ENCODE measurements around the genes HINT3, RNF146 and ECHDC1.

DNA sequence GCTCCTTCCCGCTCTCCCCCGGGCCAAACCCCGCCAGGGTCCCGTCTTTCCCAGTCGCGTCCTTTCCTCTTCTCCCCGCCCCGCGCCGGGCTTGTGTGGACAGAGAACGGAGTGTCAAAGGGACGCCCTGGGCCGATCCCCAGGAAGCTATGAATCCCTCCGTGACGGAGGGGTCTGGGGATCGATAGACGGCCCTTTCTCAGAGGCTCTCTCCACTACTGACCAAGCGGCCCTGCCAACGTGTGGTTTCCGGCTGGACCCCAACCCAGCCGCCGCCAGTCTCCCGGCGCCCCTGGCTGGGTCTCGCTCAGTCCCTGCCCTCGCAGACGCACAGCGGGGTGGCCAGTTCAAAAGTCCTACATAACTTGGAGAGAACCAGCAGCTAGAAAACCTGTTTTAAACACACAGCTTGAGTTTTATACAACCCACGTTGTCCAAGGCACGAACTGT, 1.2 kb upstream of the HEY2 start:
- RRBS, result 2% methylated on average over 9 of the region's 30 CpGs

DNA sequence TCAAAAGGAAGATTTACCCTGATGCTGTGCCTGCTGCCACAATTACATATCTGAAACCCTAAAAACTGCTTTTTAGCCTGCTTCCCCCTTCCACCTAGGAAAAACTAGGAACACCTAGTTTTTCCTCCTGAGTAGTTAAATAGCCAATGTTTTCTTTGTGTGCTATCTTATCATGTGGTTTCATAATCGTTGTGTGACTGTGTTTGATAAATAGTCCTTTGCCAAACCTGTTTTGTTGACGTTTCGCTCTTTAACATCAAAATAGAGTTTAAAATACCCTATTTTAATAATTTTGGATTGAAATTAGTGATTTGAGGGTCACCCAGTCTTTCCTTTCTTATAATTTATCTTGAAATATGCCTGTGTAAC, 28.2 kb downstream of the NCOA7 start:
- RRBS, result no CpG with 5 or more reads among the region's 3 CpGs

GRCh38 chr6:125835125-125835713, 44.5 kb downstream of the NCOA7 start:
- RRBS, result no CpG with 5 or more reads among the region's 2 CpGs

GRCh38 chr6:125946151-125946859, 10.3 kb upstream of the HINT3 start:
- RRBS, result no CpG with 5 or more reads among the region's 6 CpGs

GRCh38 chr6:125956446-125957548, at the start of gene HINT3:
TSS of gene HINT3 (plus strand) at chr6:125956770.
- RRBS, result 3% methylated on average over 20 of the region's 85 CpGs

- RRBS, result no CpG with 5 or more reads among the region's 4 CpGs
Observed at GRCh38 chr6:125994993-125995720, 8.8 kb downstream of the TRMT11 start.

- RRBS, result 4% methylated on average over 33 of the region's 49 CpGs
Observed at GRCh38 chr6:127266143-127267005, at the start of gene RNF146. TSS of gene RNF146 (plus strand) at chr6:127266864.

- RRBS, result 2% methylated on average over 19 of the region's 71 CpGs
Observed at GRCh38 chr6:127342941-127343724, at the start of gene ECHDC1. TSS of gene ECHDC1 (minus strand) at chr6:127343609.

DNA sequence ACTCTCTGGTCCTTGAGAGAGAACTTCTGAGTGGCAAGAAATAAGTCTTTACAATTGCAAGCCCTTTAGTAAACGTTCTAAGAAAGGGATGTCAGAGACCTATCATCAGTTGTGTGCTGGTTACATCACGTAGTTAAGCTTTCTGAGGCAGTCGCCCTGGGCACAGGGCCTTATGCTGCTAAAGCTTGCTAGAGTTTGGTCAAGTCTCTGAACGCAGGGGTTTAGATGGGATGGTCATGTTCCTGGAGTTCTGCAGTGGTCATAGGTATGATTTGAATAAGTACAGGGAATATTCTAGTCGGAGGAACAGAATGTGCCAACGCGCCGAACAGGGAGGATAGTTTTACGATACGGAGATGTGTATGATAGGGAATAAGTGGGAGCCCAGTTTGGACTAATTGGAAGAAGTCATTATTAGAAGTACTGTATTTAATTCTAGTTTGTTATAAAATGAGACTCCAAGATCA, 1.0 kb upstream of the ECHDC1 start:
- RRBS, result no CpG with 5 or more reads among the region's 10 CpGs

DNA sequence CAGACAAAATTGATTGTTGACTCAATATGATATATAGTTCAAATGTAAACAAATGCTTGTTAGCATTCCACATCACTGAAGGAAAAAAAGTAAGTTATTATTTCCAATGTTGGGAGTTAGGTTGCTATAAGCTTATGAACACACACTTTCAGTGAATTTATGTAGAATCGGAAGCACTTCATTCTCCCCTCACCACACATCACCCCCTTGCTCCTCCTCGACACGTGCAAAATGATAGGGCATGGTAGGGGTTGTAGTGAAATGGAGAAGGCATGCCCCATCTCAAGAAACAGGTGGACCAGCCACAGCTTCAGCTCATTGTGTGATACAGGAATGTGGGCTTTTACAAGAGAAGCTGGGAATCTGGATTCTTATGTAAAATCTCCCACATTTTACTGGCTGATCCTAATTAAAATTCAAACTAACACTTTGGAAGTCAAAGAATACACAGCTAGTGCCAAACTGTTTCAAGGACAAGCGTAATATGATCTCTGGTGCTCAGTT, 24.1 kb upstream of the KIAA0408 start:
- RRBS, result no CpG with 5 or more reads among the region's 4 CpGs

- RRBS, result 3% methylated on average over 15 of the region's 26 CpGs
Observed at GRCh38 chr6:127516323-127516815, 57.2 kb upstream of the KIAA0408 start.

- RRBS, result 2% methylated on average over 9 of the region's 56 CpGs
Observed at GRCh38 chr6:127518544-127519756, 58.0 kb upstream of the C6orf58 start.

DNA sequence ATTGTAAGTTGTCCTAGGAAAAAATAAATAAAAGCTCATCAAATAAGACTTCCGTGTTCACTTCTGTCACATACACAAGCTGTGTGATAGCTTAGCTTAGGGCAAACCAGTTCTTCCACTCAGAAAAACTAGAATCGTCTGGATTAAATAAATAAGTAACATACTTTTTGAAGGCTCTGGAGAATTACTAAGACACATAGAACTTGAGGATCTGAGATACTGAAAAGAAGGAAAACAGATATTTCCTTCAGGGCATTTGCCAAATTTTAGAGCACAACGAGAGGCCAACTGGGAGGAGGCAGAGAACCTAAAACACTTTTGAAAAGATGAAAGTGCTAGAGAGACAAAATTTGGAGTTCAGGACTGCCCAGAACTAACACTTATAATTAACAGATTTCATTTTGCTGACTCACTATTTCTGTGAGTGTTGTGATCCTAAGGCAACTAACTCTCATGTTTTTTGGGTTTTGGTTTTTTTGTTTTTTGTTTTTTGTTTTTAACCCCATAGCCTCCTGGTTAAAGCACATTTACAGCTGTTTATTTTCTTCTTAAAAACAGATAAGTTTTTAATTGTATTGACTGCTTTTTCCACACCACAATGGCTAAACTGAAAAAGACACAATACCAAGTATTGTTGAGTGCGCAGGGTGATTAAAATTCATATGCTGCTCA, 38.7 kb upstream of the THEMIS start:
- RRBS, result no CpG with 5 or more reads among the region's 4 CpGs

GRCh38 chr6:128124428-128124994, 223.7 kb upstream of the THEMIS start:
- RRBS, result no CpG with 5 or more reads among the region's 1 CpG

- RRBS, result no CpG with 5 or more reads among the region's 3 CpGs
Observed at GRCh38 chr6:128240041-128240546, 280.3 kb downstream of the PTPRK start.

DNA sequence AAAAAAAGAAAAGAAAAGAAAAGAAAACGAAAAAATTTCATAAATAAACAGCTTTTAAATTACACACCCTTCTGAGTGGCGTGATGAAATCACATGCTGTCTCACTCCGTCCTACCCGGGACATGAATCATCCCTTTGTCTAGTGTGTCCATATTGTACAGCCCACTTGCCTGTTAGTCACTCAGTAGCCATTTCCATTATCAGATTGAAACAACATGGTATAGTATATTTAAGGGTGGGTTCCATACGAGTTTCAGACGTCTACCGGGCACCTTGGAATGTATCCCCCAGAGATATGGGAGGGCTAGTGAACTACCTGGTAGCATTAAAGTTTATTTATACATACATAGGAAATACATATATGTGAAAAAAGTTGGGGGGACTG, 11.5 kb downstream of the PTPRK start:
- RRBS, result 0% methylated on average over 1 of the region's 7 CpGs

- RRBS, result no CpG with 5 or more reads among the region's 1 CpG
Observed at GRCh38 chr6:128975759-128976634, 93.1 kb downstream of the LAMA2 start.

- RRBS, result no CpG with 5 or more reads among the region's 35 CpGs
Observed at GRCh38 chr6:129172328-129173341, 289.7 kb downstream of the LAMA2 start.

- RRBS, result no CpG with 5 or more reads among the region's 1 CpG
Observed at GRCh38 chr6:129208081-129208770, 325.3 kb downstream of the LAMA2 start.

DNA sequence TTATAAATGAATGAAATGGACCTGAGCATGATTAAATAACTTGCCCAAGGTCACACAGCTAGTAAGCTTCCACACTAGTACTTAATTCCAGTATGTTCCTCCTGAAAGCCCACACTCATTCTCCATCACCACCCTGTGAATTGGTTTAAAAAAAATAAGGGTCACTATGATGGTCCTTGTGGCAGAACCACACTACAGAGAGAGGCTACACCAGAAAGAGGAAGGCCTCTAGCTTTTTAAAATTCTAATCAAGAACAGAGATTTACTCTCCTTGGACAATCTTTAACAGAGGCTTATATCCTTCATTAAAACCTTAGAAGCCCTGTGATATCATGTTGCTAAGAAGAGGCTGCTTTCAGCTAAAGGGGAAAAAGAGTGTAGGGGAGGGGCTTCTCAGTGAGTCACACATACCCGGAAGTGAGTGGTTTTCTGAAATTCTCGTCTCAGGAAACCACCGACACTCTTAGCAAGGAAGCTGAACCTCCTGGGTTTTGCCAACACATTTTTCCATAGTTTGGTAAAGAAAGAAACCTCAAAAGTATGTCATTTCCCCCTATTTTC, 219.6 kb downstream of the ARHGAP18 start:
- RRBS, result no CpG with 5 or more reads among the region's 3 CpGs